ENCODE measurements around the genes MRPS23, OR4D1 and LPO.

DNA sequence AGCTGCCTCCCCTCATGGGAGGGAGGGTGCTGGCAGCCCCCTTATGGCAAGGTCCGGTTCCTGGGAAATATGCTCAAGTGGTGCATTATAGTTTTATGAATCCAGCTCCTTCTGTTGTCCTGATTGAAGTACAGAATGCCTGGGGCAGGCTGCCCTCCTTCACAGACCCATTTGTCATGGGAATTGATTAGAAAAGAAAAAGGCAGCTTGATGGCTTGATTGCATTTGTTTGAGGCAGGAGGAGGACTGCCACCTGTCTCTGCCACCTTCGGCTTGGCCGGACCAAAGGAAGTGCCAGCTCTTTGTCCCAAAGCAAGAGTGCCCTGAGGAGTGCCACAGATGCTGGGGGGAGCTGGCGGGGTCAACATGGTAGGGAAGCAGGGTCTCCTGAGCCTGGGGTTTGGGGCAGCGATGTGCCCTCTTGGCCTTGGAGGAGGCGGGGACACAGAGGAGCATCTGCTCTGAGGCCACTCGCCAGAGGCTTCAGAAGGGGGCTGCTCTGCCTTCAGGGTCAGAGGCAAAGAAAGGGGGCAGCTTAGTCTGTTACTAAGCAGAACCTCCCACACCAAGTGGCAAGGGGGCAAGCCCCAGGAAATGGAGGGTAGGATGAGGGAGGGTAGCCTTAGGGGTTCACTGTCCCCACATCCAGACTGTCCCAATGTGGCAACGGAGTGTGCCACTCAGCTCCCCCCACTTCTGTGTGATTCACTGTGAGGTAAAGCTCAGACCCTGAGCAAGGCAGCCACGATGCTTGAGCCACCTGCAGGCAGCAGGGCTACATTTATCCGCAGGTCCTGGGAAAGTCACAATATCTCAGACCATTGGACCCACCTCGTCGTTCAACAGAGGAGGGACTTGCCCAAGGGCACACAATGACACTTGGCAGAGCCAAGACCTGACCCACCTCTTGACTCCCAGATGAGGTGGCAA, 18.3 kb downstream of the CCDC182 start:
- PRO-cap, result no peak

DNA sequence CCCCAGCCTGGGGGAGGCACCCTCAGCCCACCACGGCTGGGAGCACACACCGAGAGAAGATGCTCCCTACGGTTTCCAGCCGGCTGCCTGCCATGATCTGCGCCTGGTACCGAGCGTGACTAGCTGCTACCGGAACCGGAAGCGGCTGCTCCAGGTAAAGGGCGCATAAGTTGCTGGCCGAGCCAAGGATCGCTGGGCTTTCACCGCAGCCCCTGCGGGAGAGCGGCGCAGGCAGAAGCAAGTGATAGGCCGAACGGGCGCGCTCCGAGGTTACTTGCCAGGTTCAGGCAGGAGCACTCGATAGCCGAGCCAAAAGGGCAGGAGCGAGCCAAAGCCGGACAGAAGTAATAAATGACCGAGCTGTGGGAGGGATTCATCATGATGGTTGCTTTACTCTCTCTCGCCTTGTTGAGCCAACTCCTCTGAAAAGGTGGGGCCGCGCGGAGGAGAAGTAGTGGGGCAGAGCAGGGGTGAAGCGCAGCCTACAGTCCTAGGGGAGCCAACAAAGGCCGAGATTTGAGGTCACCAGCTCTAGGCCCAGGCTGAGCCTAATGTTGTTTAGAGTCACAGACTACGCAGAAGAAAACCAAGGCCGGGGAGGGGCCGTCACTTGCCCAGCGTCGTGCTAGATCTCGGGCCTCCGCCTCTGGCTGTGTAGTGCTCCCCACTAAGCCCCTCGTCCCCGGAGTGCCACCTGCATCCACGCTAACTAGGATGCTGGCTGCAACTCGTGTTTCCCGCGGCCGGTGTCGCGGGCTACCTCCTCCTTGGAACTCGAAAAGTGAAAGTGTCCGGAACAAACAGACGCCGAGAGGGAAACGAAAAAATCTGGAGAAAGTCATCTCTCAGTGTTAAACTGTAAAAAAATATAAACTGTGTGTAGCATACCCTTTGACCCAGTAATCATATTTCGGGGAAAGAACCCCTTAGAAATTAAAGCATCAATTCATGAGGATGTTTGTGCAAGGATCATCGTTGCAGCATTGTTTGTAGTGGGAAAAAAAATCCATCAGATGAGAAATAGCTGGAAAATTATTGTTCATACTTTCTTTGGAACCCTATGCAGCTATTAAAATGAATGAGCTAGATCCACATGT, at the start of gene MRPS23:
Gene MRPS23 (minus strand): TSS at position 128 of the 1,097 bp plus-strand sequence.
- PRO-cap, result bidirectional peak, plus-strand start at position 358 of the sequence, minus-strand start at position 128 of the sequence; bidirectional peak, plus-strand start at position 609 of the sequence, minus-strand start at position 608 of the sequence; unidirectional peak, minus-strand start at position 783 of the sequence

GRCh38 chr17:57892349-57892859, 42.6 kb upstream of the MRPS23 start:
- PRO-cap, result no peak

- PRO-cap, result no peak
Observed at GRCh38 chr17:57935885-57936478, 19.2 kb downstream of the CUEDC1 start.

- PRO-cap, result no peak
Observed at GRCh38 chr17:57948223-57949240, 6.7 kb downstream of the CUEDC1 start.

GRCh38 chr17:58002209-58002777, 4.8 kb downstream of the SRSF1 start:
- PRO-cap, result no peak

GRCh38 chr17:58091610-58092401, 8.6 kb downstream of the DYNLL2 start:
- PRO-cap, result no peak

DNA sequence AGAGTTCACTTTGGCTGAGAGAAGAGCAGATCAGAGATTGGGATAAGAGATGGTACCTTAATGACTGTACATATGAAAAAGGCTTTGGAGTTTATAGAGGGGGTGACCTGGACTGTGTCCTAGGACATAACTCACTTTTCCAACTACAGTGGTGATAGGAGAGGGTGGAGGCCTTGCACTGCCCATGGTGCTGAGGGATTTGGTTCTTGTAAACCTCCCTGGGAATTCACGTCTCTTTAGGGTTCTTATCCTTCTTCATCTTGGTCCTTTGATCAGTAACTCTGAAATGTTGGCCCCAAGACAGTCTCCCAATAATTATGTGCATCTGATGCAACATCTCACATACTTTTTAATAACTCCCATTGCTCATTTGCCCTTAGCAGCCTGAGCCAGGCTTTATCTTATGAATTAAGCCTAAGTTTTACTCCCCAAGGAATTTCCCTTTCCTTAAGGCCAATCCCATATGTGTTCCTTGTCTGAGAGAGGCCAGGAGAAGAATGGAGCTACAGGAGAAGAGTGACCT, at the start of gene OR4D1:
Gene OR4D1 (plus strand): TSS at position 424 of the 523 bp plus-strand sequence.
- PRO-cap, result no peak

DNA sequence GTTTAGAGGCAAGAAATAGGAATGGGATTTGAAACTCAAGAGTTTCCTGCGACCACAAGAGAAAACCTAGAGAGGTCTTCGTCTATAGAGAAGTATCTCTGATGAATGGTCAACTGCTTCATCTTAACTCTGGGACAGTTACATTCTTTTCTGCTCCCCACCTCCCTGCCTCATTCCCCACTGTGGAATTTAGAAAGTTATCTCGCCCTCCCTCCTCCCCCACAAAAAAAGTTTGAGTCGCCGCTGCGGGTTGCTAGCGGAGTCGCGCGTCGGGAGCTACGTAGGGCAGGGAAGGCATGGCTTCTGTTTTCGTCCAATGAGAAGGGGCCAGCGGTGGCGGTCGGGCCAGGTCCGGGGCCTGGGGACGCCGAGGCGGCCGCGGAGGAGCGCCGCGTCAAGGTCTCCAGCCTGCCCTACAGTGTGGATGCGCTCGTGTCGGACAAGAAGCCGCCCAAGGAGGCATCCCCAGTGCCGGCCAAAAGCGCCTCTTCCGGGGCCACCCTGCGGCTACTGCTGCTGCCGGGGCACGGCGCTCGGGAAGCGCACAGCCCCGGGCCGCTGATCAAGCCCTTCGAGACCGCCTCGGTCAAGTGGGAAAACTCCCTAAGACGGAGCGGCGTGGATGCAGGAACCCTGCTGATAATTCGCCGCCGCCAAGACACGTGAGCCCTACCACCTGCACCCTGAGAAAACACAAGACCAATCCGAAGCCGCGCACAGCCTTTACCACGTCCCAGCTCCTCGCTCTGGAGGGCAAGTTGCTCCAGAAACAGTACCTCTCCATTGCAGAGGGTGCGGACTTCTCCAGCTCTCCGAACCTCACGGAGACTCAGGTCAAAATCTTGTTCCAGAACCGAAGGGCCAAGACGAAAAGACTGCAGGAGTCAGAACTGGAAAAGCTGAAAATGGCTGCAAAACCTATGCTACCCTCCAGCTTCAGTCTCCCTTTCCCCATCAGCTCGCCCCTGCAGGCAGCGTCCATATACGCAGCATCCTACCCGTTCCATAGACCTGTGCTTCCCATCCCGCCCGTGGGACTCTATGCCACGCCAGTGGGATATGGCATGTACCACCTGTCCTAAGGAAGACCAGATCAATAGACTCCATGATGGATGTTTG, 8.9 kb downstream of the OR4D1 start:
- PRO-cap, result unidirectional peak, plus-strand start at position 348 of the sequence; bidirectional peak, plus-strand start at position 702 of the sequence, minus-strand start at position 592 of the sequence

DNA sequence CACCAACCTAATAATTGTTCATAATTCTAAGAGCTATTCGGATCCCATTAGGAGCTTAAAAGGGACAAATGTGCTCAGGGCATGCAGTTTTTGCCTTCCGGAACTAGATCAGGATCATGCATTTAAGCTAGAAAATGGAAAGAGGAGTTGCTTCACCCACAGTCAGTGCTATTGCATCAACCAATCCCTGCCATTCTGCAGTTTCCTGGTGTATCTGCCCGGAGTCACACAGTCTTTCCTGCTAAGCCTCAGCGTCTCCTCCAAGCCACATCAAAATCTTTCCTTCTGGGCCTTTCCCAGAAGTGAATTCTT, at the start of gene LPO:
Gene LPO (plus strand): TSS at position 234 of the 312 bp plus-strand sequence.
- PRO-cap, result no peak

DNA sequence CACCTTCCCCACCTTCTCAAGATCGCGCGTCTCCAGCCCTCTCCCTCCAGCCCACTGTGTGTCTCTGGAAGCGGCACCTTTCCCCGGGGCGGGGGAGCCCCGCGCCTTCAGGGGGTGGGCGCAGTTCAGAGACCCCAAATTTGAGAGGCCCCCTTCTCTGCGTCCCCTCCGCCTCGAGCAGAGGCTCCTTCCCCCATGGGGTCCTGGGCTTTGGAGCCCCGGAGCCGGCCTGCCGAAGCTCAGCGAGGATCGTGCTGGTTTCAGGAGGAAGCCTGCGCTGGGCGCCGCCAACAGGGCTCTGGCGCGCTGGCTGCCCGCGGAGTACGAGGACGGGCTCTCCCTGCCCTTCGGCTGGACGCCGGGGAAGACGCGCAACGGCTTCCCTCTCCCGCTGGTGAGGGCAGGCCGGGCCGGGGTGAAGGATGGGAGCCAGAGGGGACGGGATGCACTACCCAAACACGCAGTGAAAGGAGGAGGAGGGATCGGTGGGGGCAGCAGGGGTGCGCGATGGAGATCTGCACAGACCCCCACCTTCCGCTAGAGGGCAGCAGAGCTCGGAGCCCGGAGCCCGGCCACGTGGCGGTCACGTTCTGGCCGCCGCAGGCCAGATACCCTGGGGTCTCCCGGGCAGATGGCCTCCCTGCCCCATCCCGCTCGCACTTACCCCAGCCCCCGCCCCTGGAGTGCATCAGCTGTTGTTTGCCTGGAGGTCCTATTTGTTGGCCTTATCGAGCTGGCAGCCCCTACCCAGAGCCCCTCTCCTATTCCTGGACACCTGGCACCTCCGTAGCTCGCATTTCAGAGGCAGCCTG, 11.1 kb downstream of the LPO start:
- PRO-cap, result bidirectional peak, plus-strand start at position 575 of the sequence, minus-strand start at position 300 of the sequence

- PRO-cap, result no peak
Observed at GRCh38 chr17:58278330-58279509, 2.0 kb downstream of the MPO start.

GRCh38 chr17:58320458-58321301, 7.9 kb downstream of the TSPOAP1 start:
- PRO-cap, result no peak

- PRO-cap, result bidirectional peak, plus-strand start at chr17:58339145, minus-strand start at chr17:58338975
Observed at GRCh38 chr17:58338590-58339387, 10.2 kb upstream of the TSPOAP1 start.

DNA sequence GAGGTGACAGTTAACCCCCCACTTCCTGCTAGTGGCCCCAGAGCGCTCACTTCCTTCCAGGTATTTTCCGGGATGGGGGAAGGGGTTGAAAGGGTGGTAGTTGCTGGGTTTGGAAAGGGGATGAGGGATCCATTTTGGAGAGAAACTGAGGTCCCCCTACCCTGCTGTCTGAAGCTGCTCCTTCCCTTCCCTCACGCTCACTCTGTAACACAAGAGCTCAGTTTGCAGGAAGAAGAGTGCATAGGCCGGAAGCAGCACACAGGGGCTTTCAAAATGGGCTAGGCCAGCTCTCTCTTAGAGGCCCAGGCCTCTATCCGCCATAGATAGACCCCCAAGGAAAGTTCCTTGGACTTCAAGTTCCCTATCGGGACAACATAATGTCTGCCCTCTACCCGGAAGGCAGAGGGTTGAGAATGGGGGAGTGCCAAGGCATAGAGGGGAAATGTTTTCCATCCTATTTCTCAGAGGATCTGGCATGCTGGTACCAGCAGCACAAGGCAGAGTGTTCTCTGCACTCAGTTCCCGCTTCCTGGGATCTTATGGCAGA, 10.9 kb upstream of the TSPOAP1 start:
- PRO-cap, result no peak

GRCh38 chr17:58339935-58340564, 11.5 kb upstream of the TSPOAP1 start:
- PRO-cap, result no peak

DNA sequence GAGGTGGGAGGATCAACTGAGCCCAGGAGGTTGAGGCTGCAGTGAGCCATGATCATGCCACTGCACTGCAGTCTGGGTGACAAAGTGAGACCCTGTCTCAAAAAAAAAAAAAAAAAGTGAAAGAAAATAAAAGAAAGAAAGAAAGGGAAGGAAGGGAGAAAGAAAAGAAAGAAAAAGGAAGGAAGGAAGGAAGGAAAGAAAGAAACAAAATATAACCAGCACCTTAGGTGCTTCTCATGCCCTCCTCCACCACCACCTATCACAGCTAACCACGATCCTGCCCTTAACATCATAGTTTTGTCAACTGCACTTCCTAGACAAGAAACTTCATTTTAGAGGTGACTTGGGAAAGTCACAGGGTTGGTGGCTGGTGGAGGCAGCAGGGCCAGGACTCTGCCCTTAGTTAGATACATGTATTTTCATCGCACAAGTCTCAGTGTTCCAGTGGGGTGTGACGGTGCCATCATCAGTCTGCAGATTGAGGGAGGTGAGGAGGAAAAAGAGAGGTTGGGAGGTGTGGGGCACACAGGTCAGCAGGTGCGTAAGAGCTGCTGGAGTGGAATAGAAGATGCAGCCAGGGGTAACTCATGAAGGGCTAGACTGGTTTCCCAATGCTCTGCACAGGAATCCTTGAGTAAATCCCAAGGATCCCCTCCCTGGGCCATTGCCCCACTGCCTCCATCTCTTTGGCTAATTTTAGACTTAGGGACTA, 10.0 kb downstream of the SUPT4H1 start:
- PRO-cap, result no peak

GRCh38 chr17:58375065-58375738, 23.2 kb upstream of the SUPT4H1 start:
- PRO-cap, result no peak

DNA sequence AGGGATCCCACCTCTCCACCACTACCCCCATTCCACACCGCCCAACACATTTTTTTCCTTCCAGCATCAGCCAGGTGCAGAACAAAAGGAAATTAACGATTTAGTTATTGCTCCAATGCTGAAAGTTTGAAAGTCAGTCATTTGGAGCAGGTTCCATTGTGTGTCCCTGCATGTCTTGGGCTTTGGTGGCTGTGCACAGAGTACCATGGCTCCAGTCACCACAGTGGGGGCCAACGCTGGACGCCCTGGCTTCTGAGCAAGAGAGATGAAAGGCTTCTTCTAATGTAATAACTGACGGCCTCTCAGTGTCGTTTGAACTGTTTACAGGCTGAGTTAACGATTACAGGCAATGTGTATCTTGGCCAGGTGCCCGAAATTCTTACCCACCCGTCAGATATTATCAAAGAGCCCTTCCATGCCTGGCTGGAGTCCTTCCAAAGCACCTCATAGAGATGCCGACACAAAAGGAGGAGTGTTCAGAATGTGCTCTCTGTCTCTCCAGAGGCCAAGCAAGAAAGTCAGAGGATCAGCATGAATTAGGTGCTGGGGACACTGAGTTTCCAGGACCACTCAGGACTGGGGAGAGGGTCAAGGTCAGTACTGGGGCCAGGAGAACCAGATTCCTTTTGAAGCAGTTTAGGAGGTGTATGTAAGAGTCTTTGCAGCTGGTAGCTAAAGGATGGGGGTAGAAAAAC, 25.9 kb downstream of the RNF43 start:
- PRO-cap, result no peak

DNA sequence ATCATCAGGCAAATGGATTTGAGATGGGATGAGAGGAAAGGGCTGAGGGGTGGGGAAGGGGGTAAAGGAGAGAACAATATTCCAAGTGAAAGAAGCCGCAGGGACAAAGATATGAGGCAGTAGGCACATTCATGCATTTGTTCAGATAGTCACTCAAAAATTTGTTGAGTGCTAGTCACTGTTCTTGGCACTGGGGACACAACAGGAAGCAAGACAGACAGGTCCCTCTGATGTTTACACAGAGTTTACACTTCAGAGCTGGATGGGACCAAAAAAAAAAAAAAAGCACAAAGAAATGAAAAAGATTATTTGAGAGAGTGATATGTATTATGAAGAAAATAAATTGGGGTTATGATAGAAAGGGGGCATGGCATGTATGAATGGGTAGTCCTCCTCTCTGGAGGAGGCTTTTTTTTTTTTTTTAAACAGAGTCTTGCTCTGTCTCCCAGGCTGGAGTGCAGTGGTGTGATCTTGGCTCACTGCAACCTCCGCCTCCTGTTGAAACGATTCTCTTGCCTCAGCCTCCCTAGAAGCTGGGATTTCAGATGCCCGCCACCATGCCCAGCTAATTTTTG, 3.5 kb upstream of the YPEL2 start:
- PRO-cap, result no peak